Epithelial cell of prostate (primary cell): ENCODE results near the gene PRKAB1.

- RRBS, result no CpG with 5 or more reads among the region's 8 CpGs
Measured at GRCh38 chr12:117533630-117534084, 172.2 kb upstream of the NOS1 start.

DNA sequence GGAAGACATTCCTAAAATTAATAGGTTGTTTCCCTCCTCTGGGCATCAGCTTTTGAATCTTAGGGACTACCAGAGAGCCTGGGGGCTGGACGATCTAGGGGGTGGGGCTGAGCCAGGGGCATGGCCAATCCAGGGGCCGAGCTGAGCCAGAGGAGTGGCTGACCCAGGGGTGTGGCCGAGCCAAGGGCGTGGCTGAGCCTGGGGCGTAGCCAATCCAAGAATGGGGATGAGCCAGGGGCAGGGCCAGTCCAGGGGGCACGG is 219.2 kb upstream of the NOS1 start:
- RRBS, result no CpG with 5 or more reads among the region's 6 CpGs

DNA sequence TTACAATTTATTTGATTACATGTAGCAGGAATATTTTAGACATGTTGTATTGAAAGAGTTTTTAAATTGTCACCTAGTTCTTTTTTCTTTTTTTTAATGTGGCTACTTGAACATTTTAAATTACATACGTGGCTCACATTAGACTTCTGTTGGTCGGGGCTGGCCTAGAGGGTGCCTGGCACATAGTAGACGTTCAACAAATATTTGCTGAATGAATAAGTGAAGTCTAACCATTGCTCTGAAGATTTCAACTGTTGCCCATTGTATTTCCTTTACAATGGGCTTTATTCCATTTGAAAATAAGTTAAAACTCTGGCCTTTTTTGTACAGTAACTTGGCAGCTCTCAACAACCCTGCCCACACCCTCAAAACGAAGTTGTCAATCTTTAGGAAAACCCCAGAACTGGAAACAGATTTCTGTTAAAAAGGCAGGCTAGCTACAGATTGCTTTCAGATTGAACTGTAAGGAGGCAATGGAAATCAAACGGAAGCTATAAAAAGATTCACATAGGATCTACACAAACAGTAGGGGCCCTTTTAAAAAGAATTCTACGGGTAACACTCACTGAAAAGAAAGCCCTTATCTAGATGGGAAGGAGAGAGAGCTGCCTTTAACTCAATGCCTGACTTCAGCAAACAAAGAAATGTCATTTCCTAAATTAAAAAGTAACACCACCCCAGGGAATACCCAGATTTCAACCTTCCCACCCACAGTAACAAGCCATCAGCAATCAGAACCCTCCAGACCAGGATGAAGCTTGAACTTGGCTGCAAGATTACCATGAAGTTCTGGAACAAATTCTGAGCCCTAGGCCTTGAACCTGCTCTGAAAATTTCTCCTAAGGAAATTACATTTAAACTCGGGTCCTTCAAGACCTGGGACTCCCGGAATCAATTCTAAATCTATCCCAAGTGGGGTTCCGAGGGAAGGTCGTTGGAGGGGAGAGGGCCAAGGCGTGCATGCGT is 1.5 kb downstream of the WSB2 start:
- RRBS, result no CpG with 5 or more reads among the region's 12 CpGs

GRCh38 chr12:118188861-118189340 is 53.0 kb downstream of the PEBP1 start:
- RRBS, result no CpG with 5 or more reads among the region's 9 CpGs

DNA sequence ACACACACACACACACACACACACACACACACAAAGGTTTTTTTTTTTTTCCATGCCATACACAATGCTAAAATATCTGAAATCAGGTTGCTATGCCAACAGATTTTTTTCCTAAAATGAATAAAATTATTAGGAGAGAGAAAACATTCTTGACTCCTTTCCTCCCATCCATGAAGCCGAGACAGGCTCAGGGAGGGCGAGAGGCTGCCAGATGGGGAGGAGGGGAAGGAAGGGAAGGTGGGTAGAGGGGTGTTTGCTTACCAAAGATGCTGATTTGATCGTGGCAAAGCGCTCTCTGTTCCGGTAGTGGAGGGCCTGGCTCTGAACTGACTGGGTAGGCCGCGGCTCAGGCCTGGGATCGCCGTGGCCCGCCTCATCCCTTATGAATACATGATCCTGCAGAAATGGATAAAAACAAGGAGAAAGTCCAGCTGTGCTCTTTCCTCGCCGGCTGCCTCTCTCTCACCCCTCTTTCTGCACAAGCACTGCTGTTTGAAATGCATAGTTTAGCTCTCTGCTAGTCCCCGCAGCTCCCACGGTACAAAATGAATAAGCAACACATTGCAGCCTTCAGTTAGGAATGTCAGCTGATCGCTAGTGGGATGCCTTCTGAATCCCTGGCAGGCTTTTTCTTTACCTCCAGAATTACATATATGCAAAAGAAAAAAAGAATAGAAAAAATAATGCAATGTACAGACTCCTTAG is 53.8 kb downstream of the PEBP1 start:
- RRBS, result no CpG with 5 or more reads among the region's 15 CpGs

DNA sequence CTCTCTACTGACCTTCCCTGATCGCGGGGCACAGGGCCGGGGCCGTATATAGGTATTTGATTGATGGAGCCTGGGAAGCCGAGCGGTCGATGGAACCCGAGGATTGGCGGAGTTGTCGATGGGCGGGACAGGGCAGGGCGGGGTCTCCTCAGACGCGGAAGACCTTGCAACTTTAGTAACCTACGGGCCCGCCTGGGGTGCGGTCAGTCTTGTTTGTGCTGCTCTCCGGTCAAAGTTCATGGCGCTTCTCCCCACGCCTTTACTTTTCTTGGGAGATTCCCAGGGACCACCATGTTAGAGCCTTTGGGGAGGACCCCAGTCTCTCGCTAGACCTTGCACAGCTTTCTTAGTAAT is 285 bp upstream of the TAOK3 start:
- RRBS, result 0% methylated on average over 3 of the region's 21 CpGs

GRCh38 chr12:118383810-118384258 is 7.5 kb downstream of the SUDS3 start:
- RRBS, result no CpG with 5 or more reads among the region's 1 CpG

- RRBS, result no CpG with 5 or more reads among the region's 32 CpGs
Measured at GRCh38 chr12:118980113-118980951, 1.0 kb upstream of the SRRM4 start.

- RRBS, result no CpG with 5 or more reads among the region's 19 CpGs
Measured at GRCh38 chr12:119179234-119179936, 654 bp downstream of the HSPB8 start.

GRCh38 chr12:119182732-119183590 is 4.2 kb downstream of the HSPB8 start:
- RRBS, result no CpG with 5 or more reads among the region's 5 CpGs

DNA sequence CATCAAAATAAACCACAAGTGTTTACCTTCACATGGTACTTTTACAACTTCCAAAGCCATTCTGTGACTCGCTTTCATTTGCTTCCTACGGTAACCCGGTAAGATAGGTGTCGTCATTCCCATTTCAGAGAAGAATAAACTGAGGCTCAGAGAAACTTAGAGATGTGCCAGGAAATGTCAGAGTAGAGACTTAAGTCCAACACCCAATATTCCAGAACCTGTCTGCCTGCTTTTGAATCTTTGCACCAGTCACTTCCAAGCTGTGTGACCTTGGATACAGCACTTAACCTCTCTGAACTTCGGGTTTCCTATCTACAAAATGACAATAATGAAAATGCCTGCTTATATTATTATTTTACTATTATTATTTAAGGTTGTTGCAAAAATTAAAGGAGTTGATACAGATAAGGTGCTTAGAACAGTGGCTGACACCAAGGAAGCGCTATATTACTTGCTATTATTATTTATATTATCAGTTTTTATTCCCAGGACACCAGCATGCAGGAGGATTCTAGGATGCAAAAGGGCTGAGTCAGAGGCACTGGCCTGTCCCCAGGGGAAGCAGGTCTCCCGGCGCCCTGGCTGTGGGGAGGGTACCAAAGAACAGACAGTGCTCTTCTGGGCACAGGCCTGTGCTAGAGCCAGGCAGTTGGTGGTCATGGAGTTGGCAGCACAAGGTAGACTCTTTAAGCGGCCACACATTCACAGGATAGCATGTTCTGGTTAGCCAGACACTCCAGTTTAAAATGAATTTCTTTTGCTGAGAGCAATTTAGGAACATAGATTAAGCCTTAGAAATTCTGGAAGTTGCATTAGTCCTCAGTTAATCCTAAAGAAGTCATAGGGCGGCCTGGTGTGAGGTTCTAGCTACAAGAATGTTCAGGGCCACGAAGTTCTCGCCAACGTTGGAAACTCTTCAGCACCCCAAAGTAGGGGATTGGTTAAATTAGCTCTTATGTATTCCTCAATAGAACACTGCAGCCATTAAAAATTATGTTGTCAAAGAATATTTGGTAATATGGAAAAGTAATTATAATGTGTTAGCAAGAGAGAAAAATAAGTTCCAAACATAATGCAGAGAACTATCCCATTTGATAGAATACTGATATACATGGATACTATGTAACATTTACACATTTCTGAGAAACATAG is 5.5 kb downstream of the HSPB8 start:
- RRBS, result no CpG with 5 or more reads among the region's 13 CpGs

GRCh38 chr12:119193802-119194306 is 15.1 kb downstream of the HSPB8 start:
- RRBS, result no CpG with 5 or more reads among the region's 6 CpGs

GRCh38 chr12:119368820-119369521 is 34.4 kb downstream of the CCDC60 start:
- RRBS, result no CpG with 5 or more reads among the region's 7 CpGs

- RRBS, result 2% methylated on average over 26 of the region's 87 CpGs
Measured at GRCh38 chr12:119667451-119668719, at the start of gene PRKAB1. PRKAB1 (plus strand) TSS chr12:119668133.

GRCh38 chr12:119699276-119699791 is 31.4 kb downstream of the PRKAB1 start:
- RRBS, result no CpG with 5 or more reads among the region's 11 CpGs

GRCh38 chr12:119857285-119857810 is 19.8 kb downstream of the CIT start:
- RRBS, result 88% methylated on average over 2 of the region's 10 CpGs

DNA sequence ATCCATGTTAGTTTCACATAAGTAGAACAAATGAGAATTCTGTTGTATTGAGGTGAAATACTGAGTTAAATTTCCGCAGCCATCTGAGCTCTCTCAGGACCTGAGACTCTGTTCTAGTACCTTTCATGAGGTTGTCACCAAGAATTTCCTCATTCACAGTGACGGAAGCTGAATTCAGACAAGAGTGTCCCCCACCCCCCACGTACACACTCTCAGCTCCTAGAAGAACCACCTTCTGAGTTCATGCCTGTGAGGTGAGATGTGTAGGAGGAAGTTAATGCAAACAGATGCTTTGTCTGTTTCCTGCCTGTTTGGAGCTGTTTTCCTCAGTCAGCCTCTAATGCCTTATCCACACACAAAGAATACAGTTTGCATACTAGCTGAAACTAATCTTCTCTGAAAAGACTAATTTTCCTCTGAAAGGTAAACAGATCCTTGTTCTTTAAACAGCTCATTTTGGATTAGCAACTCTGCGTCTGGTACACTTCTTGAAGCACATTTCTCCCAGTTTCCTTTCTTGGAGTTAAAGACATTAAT is 18.3 kb downstream of the BICDL1 start:
- RRBS, result no CpG with 5 or more reads among the region's 4 CpGs

DNA sequence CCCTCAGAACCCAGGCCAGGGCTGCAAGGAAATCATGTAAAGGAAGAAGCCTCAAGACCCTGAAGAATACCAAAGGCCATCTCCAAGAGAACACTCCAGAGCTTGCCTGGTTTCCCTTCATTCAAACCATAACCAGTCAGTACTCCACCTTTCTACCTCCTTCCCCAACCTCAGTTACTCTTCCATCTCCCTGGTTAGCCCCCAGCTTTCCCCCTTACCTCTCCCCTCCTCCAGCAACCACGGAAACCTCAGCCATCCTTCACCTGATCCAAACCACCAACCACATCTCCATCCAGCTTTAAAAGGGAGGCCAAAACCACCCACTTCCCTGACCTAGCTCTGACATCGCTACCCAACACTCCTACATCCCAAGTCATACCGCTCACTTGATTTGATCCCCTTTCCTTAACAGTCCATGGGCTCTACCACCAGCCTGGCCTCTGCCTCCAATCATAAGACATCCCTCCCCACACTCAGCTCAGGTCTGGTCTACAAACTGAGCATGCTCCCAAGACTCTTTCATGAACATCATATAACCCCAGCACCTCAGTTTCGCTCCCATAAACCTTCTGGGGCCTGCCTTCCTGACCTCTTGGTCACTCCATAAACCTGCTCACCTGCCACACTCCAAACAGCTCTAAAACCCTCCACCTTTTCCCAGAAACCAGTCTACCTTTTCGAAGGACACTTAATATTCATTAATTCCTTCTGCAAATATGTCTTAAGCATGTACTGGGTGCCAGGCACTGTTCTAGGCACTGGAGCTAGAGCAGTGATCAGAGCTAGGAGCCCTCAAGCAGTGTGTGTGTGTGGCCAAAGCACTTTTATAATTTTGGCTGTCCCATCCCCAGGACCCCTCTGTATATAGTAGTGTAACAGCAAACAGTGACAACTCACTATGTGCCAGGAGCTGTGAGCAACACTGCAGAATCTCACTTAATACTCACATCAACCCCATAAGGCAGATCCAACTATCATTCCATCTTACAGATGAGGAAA is 1.3 kb downstream of the RAB35 start:
- RRBS, result no CpG with 5 or more reads among the region's 5 CpGs